HT-29 (cell line): ENCODE measurements around the gene RNFT2.

DNA sequence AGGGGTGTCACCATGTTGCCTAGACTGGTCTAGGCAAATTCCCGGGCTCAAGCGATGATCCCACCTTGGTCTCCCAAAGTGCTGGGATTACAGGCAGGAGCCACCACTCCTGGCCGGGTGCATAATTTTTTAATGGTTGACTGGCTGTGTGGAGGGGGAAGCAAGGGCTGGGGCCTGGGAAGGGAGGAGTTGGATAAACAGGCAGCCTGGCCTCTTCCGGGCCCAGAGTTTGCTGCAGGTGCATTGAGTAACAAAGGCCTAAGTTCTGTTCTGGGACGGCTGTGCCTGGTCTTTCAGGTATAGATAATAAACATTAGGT lies 191.3 kb upstream of the TBX3 start:
- RAMPAGE, long total RNA = no peak

DNA sequence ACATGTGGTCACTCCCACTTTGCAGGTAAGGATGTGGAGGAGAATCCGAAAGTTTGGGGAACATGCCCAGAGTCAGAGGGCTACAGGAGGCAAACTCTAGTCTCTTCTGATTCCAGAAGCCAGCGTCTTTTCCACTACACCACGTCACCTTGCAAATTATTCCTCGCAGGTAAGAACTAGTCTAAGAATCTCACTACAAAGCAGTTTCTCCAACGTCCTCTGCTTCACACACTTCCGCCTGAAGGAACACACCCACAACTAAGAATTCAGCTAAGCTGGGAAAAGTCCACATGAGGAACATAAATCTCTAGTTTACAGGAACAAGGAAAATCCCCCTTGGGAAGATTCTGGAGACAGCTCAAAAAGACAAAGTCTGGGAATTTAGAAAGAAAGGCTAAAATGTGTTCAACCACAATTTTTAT lies 780.1 kb upstream of the TBX3 start:
- RAMPAGE, long total RNA = no peak

DNA sequence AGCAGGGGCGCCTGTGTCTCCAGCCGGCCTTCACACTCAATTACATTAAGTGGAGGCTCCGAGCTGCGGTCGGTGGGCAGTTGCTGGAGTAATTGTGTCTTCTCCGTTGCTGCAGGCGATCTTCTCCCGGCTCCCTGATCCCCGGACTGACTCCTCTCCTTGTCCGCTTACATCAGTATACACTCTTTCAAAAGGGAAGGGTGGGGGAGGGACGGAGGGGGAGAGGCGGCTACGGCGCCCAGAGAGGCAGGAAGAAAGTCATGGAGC lies 707.2 kb downstream of the MED13L start:
- RAMPAGE, long total RNA = no peak

GRCh38 chr12:115986197-115986679 lies 291.3 kb downstream of the MED13L start:
- RAMPAGE, long total RNA = no peak

- RAMPAGE, long total RNA = no peak
Measured at GRCh38 chr12:116008223-116009378, 268.9 kb downstream of the MED13L start.

GRCh38 chr12:116018851-116020159 lies 258.2 kb downstream of the MED13L start:
- RAMPAGE, long total RNA = no peak

DNA sequence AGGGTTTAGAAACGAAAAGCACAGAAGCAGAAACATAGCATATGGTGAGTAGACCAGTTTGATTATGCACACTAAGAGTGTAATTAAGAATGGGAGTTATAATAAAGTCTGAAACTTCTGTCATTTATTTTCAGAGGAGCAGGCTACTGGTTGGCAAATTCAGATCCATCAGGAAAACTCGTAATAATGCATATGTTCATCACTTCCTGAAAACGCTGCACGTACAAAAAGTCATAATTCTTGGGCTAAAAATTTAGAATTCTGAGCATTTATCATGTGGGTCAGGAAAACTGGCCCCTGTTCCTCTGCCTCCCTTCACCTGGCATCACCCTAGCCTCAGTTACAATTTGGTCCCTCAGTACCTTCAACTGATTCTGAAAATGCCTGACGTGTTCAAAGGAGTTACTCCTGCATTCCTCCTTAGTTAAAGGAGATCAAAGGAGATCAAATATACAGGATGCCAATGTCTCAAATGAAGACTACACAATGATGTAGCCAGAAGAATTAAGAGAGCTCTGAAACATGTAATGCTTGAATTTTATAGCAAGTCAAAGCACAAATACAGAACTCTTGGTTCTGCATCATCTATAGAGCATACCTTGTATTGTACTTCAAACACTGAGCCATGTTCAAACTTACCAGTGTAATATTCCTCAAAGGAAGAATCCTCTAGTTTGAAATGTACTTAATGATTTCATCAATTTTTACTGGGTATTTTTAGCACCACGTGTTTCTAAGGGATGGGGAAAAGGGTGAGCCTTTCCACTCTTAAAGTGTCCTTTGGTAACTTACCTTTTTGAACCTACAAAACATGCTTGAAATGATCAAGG lies 193.8 kb downstream of the MED13L start:
- RAMPAGE, long total RNA = no peak

DNA sequence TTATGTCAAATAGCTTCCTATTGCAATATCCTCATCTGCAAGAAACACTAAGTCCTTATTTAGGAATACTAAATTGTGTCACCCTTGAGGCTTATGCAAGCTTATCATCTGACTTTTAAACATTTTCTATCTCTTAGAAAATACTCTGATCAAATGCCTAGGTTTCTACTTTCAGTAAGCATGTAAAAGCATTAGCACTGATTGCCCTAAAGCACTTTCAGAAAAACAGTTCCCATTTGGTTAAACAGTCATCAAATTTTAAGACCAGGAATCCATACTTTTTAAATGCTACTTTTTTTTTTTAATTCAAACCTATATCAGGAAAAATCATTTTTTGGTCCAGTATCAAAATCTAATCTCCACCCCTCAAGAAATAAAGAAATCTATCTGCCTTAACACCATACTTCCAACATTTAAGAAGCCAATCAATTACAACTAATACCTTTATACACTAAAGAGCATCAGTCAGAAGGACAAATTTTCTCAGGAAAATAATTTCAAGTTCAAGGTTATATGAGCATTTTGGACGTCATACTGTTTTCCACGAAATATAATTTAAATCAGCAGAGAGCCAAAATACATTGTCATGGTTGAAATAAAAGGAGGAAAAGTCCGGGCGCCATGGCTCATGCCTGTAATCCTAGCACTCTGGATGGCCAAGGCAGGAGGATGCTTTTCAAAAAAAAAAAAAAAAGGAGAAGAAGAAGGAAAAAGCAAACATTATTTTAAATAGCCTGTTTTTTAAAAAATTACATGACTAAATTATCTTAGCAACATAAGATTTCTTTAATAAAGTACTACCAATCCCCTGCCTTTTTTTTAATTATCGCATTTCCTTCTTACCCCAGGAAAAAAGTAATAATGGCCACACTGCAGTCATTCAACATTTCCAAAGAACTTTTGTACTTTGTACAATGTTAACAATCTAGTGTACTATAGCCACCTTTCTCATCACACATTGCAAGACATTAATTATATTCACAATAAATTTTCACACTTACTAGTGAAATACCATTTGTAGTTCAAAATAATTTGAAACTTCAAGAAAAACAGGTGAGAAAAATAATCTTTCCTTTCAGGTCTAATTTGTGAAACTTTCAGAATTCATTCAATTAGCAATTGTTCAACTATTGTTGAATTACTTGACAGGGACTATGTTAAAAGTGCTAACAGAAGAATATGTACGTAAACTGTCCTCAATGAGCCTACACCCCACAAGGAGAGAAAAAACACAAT lies 77.7 kb downstream of the MED13L start:
- RAMPAGE, long total RNA = no peak

DNA sequence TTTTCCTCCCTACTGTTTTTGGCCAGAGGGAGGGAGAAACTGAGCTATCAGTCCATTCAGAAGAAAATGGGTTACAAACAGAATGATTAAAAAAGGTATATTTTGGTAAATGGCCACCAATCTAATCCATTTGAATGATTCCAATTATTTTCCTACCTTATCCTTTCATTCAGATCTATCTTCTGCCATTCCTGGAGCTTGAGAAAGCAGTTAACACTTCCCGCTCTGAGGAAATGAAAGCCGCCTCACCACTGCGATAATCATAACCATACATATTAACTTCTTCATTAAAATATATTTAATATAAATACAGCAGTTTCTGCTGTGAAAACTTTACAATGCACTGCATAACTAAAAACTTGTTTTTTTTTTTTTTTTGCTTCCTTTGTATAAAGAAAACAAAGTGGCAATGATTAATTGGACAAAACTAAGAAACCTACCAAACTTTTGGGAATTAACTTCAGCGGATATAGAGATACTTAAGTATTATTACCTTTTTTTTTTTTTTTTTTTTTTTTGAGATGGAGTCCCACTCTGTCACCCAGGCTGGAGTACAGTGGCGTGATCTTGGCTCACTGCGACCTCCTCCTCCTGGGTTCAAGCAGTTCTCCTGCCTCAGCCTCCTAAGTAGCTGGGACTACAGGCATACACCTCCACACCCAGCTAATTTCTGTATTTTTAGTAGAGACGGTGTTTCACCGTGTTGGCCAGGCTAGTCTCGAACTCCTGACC lies 71.7 kb downstream of the MED13L start:
- RAMPAGE, long total RNA = no peak

DNA sequence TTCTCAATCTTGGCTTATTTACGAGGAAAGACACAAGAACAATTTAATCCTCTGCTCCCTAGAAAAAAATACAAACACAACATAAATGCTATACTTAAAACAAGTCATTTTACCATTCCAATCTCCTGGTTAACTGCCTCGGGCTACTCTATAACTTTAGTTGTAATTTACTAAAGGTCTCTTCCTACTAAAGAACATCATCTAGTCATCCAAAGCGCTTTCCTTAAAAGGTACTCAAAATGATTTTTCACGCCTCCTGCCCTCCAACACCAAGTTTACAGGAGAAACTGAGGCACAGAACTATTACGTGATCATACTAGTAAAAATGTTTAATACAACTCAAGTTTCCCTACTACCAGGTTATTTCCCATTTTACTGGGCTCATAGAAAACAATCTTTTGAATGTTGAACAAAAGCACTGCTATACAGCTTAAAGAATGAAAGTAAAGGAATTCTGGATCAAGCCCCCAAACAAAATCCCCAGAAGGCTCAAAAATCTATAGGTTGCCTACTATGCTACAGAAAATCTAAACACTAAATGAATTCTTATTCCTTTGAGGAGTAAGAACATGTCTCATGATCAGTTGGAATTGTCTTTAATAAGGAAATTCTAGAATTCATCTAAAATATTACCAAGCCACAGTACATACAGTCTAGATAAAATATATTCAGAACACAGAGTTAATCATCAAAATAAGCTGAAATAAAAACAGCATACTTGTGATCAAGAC lies 10.0 kb downstream of the MED13L start:
- RAMPAGE, long total RNA = no peak

DNA sequence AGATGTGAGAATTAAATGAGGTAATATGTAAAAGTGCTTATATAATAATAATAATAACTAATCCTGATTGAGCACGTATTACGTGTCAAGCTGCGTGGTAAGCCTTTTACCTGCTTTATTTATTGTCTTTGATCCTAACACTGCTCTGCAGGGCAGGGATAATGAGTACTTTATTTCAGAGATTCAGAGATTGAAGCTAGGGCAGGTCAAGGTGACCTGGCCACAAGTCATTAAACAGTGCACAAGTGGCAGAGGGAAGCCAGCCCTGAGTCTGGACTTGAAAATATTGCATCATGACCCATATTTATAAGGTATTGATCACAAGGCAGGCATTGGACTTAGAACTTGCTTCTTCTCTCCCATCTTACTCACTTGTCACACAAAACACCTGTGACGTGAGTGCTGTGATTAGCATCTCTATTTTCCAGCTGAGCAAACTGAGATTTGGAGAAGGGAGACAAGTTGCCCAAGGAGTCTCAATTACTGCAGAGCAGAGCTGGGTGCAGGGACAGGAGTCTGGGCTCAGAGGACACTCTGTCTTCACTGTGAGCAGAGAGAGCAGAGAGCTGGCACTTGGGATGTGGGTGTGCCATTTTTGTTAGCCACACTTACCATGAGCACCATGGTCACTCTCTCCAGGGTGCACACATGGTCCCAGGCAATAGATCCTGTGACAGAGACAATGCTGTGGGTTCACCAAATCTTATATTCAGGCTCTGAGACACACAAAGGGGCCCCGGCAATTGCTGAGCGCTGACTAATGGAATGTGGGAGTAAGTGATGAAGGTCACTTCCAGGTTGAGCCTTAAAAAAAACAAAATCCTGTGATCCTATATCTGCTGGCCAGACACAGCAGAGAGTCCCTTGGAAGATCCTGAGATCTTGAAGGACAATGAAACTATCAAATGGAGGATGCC lies 113.1 kb upstream of the MED13L start:
- RAMPAGE, long total RNA = no peak

GRCh38 chr12:116591911-116593176 lies 33.2 kb downstream of the MAP1LC3B2 start:
- RAMPAGE, long total RNA = no peak

GRCh38 chr12:116620281-116620776 lies 61.1 kb downstream of the MAP1LC3B2 start:
- RAMPAGE, long total RNA = no peak

GRCh38 chr12:116737588-116738911 lies at the start of gene RNFT2:
Gene RNFT2 (plus strand): TSS chr12:116738315.
- RAMPAGE, long total RNA = no peak

GRCh38 chr12:116855839-116856532 lies 25.3 kb downstream of the HRK start:
- RAMPAGE, long total RNA = no peak

GRCh38 chr12:116885320-116885845 lies 4.1 kb upstream of the HRK start:
- RAMPAGE, long total RNA = no peak

DNA sequence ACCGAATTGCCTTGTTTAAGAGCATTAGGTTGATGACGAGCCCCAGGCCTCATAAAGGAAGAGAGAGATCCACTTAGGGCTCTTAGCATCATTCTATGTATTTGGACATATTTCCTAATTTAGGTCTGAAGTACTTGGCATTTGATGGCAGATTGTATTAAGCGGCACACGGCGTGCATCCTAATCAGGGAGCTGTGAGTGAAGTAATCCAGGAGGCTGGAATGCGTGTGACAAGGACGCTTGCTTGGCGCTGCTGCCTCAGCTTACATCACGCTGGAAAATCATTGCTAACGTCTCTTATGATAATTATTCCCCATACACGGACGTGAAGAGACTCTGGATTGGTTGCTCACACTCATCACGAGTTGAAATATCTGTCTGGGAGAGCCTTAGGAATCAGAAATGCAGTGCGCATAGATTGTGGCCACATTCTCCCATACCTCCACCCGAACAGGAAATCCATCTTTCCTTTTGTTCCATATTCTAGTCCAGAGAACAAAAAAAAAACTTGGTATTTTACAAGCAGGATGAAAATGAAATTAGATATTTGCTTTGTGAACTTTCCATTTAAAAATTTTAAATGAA lies 85.4 kb downstream of the FBXW8 start:
- RAMPAGE, long total RNA = no peak

DNA sequence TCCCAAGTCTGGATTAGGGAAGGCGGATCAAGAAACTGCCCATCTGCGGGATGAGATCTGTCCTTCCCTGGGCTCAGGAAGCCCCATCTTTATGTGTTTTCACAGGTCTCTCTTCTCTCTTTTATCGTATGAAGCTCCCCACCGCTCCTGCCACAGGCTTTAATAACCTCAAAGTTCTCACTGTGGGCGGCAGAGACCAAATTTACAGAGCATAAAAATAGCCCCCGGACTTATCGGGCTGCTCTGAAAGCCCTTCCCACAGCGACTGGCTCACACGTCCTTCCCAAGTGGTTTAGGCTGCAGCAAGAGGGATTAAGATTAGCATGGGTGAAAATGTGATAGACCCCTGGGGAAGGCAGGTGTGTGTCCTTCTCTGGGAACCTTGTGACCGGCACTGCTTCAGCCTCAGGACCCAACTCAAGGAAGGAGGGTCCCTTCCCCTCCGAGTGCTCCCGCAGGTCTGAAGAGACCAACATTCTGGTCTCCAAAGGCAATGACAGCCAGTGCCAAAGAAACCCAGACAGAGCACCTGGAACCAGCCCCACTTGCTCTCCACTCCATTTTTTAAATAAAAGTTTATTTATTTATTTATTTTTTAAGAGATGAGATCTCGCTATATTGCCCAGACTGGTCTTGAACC lies 47.7 kb downstream of the TESC start:
- RAMPAGE, long total RNA = no peak

DNA sequence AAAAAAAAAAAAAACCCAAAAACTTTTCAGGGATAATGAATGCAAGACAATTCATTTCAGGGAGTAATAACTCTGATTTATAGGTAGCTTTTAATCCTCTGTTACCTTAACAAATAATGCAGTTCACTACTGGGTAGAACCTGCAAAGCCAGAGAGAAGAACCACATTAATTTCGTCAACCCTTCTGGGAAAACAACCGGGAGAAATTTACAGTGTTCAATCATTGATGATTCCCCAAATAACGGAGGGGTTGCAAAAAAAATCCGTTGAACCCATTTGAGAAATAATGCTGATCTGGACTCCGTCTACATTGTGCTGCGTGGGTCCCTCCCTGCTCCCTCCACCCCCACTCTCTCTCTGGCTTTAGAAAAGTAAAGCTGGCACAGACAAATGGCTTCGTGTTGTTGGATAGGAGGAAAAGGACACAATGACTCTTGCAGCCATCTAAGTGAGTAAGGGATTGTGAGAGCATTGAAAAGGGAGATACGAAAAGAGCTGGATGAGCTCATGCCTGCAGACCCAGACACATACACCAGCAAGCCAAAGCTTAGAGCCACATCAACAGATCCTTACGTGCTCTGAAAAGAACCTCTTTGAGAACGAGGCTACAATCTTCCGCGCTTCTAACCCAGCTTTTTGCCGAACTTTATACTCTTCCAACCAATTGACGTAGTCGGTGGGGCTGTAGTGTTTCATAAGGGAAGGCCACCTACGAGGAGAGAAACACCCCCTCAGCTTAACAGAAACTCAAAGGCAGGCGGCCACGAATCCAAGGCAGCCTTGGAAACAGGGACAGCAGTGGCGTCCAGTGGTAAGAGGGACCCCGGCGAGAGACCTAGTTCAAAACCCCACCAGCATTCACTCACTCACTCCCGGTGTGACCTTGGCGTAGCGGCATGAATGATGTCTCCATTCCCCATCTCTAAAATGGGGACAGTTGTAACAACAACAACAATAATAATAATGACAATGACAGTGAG lies 1.3 kb downstream of the FBXO21 start:
- RAMPAGE, long total RNA = no peak

GRCh38 chr12:118059228-118060193 lies 1.5 kb downstream of the WSB2 start:
- RAMPAGE, long total RNA = no peak